Neuron (in vitro differentiated cells): ENCODE measurements around a stretch of chr7.

- PRO-cap: bidirectional peak, plus-strand start at chr7:149553, minus-strand start at chr7:149078
Measured at GRCh38 chr7:148918-149879, 43.2 kb upstream of the FAM20C start.

DNA sequence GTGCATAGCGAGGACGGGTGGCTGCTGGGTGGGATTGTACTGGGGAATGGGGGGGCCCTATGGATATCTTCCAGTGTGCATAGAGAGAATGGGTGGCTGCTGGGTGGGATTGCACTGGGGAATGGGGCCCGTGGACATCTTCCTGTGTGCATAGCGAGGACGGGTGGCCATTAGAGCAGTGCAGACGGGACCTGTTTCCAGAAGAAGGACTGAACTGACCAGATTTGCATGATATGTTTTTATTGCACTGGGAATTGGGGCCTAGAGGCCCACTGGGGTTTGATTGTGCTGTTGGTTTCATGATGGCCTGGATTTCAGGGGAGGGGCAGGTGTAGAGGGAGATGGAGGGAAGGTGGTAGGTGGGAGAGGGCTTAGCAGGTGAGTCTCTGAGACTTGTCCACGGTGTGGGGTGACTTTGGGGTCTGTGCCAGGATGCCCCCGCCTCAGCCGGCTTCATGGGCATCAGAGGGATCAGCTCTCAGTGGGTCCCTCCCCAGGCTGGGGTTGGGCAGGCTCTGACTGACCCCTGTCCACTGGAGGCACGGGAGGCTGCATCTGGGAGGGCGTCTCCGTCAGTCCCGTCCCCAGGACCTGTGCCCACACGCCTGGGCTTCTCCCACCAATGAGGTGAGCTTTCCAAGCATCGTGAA, 10.4 kb downstream of the FAM20C start:
- PRO-cap: no peak

- PRO-cap: no peak
Measured at GRCh38 chr7:216226-216636, 23.9 kb downstream of the FAM20C start.

- PRO-cap: no peak
Measured at GRCh38 chr7:228650-230126, 36.8 kb downstream of the FAM20C start.

- PRO-cap: no peak
Measured at GRCh38 chr7:259076-259498, 30.9 kb upstream of the FOXL3 start.

- PRO-cap: no peak
Measured at GRCh38 chr7:259499-260390, 30.2 kb upstream of the FOXL3 start.

GRCh38 chr7:294342-295077, 4.5 kb downstream of the FOXL3 start:
- PRO-cap: no peak

- PRO-cap: no peak
Measured at GRCh38 chr7:333495-333892, 43.5 kb downstream of the FOXL3 start.

GRCh38 chr7:357811-358078, 67.8 kb downstream of the FOXL3 start:
- PRO-cap: no peak

DNA sequence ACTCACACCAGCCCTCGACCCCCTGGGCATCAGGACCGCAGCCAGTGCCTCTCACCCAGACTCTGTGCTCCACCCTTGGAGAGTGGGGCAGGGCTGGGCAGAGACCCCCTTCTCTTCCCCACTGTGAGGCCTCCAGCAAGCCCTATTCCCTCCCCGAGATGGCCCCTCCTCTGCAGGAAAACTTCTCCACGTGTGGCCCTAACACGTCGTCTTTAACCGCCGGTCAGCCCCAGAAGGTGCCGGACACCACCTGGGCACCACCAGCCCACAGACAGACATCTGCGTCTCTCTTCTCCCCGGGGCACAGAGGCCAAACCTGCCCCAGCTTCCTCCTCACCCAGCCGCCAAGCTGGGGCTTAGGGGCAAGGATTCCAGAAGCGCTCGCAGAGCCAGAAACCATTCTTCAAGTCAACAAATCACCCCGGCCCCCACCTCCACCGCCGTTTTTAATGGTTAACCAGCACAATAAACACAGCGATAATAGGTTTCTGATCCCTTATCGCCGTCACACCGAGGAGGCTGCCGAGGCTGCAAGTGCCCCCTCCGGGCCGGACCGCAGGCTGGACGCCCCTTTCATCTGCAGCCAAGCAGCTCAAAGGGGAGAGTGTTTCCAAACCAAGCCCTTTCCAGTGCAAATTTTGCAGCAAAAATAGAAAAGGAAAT, 82.9 kb downstream of the FOXL3 start:
- PRO-cap: no peak

DNA sequence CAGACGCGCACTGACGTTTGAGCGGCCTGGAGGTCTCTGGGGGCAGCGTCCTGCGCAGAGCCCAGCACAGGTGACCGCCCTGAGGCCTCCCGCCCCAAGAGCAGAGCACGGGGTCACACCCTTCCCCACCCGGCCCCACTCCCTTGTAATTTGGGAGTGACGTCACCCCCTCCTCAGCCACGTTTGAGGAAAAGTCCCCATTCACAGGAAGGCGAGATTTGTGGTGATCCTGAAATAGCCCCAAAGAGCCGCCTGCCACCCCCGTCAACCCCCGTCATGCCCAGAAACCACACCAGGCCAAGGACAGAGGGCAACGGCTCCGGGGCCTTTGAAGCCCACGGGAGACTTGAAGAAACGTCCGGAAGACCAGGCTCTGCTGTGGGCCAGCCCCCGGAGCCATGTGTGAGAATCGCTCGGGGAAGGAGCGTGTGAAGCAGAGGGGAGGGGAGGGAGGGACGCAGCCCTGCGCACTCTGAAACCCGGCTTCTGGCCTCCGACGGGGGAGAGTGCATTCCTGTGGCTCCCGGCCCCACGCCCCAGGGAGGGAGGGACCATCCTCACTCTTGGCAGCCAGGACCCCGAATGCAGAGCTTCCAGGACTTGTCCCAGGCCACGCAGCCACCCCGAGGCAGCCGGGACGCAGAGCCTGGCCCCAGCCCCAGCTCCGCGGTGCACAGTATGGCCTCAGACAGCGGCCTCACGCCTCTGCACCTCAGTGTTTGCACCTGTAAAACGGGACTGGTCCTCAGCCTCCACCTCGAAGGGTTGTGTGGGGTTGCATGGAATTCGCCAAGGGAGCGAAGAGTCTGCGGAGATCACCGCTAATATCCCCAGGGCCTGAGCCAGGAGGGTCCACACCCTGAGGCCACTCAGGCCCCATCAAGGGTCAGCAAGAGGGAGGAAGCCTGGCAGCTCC, 67.5 kb downstream of the PDGFA start:
- PRO-cap: no peak

DNA sequence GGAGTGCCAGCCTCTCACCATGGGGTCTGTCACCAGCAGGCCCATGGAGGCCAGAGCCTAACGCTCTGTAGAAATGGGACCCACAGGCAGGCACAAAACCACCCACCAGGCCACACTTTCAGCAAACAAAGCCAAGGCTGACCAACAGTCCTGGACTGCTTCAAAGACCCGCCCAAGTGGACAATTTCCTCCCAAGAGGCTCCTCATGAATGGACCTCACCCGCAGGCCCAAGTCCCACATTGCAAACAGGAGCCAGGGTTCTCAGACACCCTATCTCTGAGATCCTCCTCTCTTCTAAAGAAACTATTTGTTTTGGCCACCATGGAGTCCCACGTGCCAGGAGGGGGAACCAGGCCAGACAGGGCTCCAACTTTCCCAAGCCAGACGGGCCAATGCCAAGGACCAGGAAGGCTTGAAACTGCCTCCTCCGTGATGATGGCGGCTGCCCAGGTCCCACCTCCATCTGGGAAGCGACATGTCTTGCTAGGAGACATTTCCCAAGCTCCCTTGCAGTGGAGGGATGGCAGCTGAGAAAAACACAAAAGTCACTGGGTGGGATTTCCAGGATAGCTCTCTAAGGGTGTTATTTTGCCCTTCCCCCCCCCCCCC, 20.4 kb downstream of the PDGFA start:
- PRO-cap: no peak

DNA sequence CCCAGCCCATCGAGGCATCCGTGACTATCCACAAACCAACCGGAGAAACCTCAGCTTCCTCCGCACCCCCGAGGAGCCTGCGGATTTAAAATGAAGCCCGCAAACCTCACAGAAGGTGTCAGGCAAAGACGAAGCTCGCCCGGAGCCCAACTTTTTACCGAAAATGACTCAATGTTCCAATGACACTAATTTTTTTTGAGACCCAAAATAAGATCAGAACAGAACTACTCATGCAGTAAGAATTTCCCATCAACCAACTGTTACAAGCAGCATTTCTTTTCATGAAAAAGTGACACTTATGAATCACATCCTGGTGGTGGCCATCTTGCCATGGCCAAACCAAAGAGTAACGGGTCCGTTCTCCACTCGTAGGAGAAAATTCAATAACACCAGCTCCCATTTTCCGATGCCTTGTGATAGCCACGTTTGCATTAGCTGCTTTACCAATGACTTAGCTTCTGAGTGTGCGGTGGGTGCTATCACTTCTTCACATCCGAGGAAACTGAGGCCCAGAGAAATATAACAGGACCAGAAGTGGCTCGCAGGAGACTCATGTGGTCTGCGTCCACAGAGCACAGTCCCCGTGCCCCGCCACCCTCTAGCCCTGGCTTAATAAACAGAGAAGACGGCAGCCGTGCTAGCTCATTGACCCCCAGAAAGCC, 5.8 kb downstream of the PDGFA start:
- PRO-cap: no peak

DNA sequence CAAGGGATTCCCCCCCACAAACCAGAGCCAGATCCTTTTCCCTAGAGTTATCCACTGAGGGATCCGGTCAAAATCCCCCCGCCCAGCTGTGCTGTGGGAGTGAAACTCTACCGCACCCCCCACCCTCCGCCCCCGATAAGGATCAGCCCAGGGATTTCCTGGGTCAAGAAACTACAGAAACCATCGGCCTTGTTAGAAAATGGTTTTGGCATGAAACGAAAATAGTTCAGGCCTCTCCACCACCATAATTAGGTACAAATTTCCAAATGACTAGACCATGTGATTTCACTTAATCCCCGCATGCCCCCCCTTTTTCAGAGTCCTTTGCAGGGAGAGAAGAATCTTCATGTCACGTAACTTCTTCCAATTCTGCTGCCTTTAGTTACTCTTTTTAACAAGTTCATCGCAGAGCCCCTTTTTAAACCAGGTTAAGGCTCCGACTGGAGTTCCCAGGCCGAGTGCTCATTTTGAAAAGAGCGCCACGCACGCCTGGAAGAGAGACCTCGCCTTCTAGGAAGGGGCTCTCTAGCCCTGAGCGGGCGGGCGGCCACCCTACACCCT, 3.5 kb downstream of the PDGFA start:
- PRO-cap: no peak

DNA sequence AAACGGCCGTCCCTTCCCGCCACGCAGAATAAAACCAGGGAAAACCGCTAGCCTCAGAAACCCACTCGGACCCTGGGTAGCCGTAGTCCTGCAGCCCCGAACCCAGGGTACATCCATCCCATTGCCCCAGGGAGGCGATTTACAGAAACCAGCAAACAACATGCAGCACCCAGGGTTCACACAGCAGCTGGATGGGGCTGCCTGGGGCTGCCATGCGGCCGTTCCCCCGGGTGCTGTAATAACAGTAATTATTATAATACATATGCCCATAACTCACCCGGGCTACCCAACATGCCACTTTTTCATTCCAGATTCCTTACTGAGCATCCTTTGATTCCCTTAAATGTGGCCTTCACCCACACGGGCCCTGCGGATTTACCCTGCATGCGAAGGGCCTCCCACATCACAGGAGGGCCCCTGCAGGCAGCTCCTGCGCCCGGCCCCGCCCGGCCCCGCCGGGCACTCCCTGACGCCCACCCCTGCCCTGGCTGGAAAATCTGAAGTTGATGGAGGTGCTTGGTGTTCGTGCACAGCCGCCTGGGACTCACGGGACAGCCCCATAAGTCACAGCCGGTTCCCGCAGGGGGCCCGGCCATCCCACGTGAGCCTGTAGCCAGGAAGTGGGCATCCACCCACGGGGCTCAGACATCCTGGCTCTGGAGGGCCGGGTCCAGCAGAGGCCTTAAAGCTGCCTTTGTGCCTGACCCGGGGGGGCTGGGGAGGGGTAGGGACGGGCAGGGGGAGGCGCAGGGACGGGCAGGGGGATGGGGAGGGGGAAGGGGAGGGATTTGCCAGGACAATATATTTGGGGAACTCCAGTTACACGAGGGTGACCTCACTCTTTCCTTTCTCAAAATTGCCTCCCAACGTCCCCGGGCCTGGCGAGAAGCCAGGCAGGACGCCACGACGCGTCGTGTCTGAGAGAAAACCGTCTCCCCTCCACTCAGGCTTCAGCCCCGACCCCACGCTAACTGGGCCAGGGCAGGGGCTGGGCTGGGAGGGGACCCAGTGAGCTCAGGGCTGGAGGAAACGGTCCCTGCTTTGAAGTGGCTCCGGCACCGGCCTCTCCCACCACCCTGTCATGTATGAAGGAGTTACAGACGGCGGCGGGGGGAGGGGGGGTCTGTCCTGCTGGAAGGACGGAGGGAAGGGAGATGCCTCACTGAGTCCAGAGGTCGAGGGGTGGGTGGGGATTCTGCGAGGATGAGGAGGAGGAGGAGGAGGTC, 81.9 kb upstream of the PDGFA start:
- PRO-cap: no peak

GRCh38 chr7:604144-605182, 84.8 kb upstream of the PDGFA start:
- PRO-cap: no peak

DNA sequence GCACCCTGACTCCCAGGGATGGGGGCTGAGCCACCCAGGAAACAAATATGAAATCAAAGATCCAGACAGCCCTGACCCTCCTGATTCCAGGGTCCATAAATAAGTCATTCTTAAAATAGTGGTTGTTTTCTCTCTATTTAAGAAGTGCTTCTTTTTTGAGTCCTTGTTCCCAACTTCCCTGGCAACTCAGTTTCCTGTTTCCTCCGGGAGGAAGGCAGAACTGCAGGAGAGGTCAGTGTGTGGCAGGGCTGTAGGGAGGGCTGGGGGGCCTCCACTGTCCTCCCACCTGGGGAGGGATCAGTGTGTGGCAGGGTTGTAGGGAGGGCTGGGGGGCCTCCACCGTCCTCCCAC, 88.7 kb upstream of the PDGFA start:
- PRO-cap: no peak

- PRO-cap: no peak
Measured at GRCh38 chr7:740980-741604, 14.0 kb upstream of the PRKAR1B start.

- PRO-cap: no peak
Measured at GRCh38 chr7:754290-755135, 27.4 kb upstream of the PRKAR1B start.

DNA sequence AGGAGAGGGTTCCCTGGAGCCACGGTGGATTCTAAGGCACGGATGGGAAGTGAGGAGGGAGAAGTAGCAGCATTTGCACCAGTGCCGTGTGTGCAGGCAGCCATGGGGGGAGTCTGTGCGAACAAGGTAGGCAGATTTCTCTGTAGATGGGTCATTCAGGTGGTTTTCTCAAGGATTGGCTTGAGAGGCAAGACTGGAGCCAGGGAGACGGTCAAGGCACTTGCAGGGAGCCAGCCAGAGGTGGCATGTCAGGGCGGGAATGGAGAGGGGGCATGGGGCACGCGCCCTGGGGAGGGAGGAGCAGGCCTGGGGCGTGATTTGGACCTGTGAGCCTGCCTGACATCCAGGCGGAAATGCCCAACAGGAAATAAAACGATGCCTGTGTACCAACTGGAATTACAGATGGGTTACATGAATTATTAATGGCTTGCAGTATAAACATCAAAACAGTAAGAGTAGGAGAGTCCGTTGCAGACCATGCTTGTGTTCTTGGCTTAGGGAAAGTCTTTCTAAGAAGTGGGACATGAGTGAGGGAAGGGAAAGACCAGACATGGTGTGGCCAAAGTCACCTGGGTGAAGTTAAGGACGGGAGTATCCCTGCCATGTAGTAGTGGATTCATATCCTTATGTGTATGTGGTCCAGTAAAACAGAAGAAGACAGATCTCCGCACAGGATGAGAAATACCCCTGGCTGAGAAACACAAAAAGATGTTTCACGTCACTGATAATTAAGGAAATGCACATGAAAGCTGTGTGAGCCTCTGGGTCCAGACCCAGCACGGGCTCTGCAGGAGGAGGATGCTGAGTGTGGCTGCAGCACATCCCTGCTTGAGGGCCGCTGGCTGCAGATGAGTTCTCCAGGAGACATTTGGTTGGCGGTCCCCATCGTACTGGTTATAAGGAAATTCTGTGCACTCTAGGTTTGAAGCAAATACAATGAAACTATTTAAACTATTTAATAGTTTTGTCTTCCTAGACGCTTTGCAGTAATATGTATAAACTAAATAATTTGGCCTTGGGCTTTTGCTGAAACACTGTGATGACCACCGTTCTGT, 8.4 kb upstream of the SUN1 start:
- PRO-cap: bidirectional peak, plus-strand start at position 444 of the sequence, minus-strand start at position 354 of the sequence; bidirectional peak, plus-strand start at position 770 of the sequence, minus-strand start at position 803 of the sequence